LHCN-M2 (cell line): ENCODE measurements around a stretch of chr21.

DNA sequence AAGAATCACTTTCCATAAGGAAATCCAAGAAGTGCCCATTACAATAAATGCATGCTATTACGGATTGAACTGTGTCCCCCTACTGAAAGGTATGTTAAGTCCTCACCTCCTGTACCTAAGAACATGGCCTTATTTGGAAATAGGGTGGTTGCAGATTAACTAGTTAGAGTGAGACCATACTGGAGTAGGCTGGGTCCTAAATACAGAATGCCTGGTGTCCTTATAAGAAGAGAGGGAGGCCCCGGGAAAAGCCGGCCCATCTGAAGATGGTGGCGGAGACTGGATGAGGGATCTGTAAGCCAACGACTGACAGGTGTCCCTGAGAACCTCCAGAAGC is 4422.9 kb upstream of the TPTE start:
- RAMPAGE, long total RNA = no peak

- RAMPAGE, long total RNA = no peak
Observed at GRCh38 chr21:8997873-8998540, 1523.4 kb upstream of the TPTE start.

- RAMPAGE, long total RNA = no peak
Observed at GRCh38 chr21:9000278-9001304, 1520.8 kb upstream of the TPTE start.

DNA sequence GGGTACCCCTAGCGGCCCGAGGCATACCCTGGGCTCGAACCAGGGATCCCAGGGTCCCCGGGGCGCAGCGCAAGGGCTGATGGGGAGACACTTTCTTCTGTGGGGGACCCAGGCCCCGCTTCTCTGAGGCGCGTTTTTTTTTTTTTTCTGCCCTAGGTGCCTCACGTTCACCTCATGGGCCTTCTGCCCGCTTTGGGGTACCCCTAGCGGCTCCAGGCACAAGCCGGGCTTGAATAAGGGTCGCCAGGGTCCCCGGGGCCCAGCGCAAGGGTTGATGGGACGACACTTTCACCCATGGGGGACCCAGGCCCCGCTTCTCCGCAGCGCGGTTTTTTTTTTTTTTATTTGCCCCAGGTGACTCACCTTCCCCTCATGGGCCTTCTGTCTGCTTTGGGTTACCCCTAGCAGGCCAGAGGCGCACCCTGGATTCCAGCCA is 1483.4 kb upstream of the TPTE start:
- RAMPAGE, long total RNA = no peak

GRCh38 chr21:14383926-14384413 is 1.0 kb upstream of the HSPA13 start:
- RAMPAGE, long total RNA = no peak

DNA sequence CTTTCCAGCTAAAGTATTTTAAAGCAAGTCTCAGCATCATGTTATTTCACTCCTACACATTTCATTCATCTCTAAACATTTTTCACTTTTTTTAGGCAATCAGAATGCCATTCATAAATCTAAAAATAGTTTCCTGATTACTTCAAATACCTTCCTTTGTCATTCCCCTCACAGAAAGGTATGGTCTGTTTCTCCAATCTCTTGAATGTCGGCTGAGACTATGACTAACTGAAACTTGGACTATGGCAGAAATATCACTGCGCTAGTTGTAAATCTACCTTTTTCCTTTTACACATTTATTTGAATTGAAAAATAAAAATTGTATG is 116.5 kb upstream of the SAMSN1 start:
- RAMPAGE, long total RNA = no peak

DNA sequence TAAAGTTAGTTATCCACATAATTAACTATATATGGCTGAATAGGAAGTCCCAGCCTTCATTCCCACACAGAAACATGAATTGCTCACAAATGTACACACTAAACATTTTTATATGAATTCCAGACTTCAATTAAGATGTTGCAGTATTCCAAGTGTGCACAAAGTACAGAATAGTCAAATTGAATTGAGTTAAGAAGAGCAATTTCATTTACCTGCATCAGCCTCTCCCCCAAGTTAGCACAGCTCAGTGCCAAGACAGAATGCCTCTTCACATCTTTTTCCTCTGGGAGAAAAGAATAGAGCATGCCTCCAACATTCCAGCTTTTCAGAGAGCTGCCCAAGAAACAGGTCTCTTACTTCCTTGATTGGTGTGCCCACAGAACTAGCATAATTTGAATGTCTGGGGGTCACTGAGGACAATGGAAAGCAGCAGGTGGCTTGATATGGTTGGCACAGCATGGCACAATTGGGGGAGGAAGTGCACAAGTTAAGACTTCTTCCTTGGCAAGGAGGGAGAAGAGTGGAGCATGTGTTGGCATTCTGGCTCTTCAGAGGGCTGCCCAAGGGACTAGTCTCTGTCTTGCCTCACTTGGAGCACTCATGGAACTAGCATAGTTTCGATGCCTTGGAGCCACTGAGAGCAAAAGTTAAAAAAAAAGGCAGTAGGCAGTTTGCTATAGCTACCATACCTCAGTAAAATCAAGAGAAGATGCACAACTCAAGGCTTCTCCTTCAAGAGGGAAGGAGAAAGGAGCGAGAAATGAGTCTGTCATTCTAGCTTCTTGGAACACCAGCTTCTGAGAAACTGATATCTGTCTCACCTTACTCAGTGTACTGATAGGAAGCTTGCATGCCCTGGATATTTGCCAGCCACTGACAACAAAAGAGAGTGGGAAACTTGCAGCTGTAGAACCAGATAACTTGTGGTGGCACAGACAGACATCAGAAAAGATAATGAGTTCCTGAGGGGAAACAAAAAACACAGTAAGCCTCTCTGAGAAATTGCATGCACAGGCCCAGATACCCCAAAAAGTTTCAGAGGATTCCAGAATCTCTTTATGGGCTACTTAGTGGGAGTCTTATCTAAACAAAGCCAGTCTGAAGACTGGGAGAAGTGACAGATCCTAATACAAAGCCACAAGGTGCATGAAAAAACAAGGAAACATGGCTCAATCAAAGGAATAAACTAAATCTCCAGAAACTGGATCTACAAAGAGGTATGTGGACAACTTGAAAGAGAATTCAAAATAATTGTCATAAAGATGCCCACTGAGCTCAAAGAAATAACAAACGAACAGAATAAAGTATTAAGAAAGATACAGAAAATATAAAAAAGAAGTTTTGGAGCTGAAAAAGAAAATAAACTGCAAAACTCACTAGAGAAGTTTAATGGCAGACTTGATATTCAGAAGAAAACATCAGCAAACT is 207.5 kb upstream of the SAMSN1 start:
- RAMPAGE, long total RNA = no peak

GRCh38 chr21:15051509-15052437 is 13.0 kb downstream of the NRIP1 start:
- RAMPAGE, long total RNA = no peak

DNA sequence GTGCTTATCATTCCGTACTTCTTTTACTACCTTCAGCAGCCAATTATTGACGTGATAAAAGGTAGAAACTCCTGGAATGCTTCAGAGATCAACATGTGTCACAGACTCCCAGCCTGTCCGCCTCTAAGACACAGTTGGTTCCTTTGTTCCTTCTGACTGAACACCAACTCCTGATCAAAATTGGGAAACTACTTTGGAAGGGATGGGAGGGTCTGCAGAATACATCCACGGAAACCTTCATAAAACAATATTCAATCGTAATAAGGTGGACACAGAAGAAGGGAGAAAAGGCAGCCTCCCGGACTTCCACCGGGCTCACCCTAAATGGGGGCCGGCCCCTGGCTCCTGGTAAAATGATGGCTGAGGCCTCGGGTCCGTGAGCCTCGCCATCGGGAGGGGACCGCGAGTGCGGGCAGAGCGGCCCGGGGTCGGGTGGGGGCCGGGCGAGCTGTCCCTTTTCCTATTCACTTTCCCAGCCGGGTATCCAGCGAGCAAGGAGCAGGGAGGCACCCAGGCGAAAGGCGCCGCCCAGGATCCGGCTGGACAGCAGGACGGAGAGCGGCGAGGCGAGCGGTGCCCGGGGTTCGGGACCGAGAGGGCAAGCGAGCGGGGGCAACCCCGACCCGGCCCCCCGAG is 875 bp downstream of the NRIP1 start:
- RAMPAGE, long total RNA = no peak

- RAMPAGE, long total RNA = no peak
Observed at GRCh38 chr21:15138426-15139161, 73.8 kb upstream of the NRIP1 start.

DNA sequence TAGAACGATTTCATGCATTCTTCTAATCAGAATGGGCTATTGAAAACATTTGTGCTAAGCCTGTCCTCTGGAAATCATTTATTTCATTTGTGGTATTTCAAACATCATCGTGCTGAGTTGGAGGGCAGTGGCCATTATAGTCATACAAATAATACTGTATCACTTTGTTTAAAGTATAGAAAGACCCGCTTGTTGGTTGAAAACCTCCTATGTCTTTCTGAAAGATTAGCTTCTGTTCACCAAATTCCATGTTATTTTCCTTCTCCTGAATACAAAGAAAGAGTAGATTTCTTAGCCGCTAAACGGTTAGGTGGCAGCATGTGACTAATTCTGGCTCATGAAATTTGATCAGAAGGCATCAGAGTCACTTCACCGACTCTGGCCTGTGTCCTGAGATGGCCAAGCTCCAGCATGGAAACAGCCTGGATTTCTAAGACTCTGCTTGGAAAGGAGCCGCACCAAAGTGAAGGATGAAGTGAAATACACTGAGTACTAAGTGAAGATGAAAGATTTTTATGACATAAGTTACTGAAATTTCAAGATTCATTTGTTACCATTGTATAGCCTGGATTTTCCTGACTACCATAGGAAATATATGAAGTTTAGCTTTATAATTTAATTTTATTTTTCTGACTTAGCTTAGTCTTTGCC is 355.1 kb downstream of the USP25 start:
- RAMPAGE, long total RNA = no peak

- RAMPAGE, long total RNA = no peak
Observed at GRCh38 chr21:16196033-16196464, 466.3 kb downstream of the USP25 start.

DNA sequence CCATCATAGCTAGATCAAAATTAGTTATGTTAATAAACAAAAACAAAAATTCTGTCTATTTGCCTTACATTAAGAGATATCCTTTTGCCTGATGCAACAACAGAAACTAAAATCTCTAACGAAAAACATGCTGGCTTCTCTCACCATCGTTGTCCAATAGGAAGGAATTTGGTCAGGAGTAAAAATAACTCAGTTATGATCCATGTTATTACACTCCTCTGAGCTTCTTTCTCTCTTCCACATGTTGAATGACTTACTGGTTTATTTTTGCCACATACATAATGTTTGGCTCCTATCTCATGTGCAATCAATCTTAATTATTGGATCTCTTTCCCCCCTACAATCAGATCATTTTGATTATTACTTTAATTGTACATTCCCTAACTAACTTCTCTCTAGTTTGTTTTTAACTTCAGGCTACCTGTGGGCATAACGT is 688.4 kb downstream of the USP25 start:
- RAMPAGE, long total RNA = no peak

DNA sequence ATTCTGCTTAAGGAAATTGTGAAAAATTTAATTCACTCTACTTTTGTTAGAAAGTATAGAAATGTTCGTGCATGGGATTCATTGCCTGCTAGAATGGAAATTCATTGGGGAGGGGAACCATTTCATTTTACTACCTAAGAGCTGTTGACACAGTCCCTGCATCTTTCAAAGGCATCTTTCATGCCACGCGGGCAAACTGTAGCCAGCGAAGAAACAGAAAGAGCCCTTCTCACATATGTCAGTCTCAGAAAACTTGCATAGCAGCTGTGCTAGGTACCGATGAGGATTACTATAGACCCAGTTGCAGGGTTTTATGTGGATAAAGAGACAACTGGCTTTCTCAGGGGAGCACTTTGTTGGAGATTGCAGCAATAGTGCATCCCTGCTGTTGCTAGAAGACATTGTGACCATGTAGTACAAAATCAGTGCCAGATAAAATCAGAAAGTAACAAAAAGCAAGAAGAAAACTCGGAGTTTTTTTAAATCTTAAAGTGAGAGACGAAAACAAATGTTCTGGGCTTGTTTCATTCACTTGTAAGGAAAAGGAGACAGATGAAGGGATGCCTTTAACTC is 803.9 kb downstream of the USP25 start:
- RAMPAGE, long total RNA = no peak

GRCh38 chr21:16551737-16552241 is 822.0 kb downstream of the USP25 start:
- RAMPAGE, long total RNA = no peak

- RAMPAGE, long total RNA = no peak
Observed at GRCh38 chr21:17070779-17071216, 442.0 kb upstream of the CXADR start.

DNA sequence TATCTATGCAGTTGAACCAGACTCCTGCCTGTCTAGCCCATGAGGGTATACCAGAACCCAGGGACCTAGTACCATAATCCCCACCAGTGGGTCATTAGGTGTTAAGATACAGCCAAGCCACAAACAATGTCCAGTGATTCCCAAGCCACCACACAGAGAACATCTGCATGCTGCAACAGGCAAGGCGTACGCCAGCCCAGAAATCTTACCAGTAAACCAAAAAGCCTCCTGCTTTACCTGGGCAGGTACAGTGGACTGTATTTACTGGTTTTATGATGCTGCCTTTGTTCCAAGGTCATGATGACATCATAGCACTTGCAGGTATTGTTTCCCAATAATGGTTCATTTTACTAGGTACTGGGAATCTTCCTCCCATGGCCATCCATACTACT is 20.1 kb upstream of the CXADR start:
- RAMPAGE, long total RNA = no peak

GRCh38 chr21:17511686-17512311 is 1.0 kb upstream of the CXADR start:
- RAMPAGE, long total RNA = no peak

- RAMPAGE, long total RNA = no peak
Observed at GRCh38 chr21:17522781-17523102, 9.9 kb downstream of the CXADR start.

DNA sequence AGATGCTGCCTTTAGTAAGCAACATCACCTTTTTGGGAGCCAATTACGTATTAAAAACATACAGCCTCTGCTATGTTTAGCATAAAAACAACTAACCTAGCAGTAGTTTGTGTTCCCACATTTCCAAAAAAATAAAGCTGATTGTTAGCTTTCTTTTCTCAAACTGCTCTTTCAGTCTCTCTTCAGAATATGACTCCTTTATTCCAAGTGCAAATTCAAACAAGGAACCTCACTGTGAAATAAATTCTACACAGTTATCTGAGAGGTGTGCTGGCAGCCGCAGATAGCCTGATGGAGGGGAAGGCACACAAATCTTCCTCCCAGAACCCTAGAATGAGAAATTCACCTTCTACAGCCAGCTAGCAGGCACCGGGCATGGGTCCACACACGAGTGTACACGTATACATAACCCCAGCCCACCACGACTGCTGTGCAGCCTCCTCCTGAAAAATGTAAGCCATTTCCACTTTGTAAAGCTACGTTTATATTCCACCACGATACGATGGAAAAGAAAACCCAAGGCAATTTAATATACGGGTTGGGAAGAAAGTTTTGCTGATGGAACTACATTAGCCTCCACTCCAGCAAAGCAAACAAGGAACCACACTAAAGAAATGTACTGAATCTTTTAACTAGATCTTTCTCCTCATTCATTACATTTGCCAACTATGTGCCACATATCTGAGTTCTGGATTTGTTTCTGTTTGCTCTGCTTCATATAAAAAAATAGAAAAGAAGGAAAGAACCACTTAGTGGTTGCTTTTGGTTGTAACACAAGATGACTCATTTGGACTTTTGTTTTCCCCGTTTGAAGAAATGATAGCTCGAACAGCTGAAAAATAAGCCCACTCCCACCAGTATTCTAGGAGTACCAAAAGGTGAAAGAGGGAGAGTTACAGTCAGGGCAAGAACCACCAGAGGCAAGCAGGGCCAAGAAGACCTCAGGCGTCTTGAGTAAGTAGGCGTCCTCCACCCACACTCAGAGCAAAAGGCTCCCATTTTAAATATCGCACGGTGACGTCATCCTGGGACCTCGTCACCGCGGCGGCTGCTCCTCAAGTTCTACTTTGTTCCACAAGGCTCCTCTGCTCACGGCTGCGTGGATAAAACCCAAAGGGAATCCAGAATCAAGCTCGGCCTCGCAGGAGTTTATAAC is 1.6 kb downstream of the BTG3 start:
- RAMPAGE, long total RNA = no peak